ENCODE measurements around a stretch of chr17.

DNA sequence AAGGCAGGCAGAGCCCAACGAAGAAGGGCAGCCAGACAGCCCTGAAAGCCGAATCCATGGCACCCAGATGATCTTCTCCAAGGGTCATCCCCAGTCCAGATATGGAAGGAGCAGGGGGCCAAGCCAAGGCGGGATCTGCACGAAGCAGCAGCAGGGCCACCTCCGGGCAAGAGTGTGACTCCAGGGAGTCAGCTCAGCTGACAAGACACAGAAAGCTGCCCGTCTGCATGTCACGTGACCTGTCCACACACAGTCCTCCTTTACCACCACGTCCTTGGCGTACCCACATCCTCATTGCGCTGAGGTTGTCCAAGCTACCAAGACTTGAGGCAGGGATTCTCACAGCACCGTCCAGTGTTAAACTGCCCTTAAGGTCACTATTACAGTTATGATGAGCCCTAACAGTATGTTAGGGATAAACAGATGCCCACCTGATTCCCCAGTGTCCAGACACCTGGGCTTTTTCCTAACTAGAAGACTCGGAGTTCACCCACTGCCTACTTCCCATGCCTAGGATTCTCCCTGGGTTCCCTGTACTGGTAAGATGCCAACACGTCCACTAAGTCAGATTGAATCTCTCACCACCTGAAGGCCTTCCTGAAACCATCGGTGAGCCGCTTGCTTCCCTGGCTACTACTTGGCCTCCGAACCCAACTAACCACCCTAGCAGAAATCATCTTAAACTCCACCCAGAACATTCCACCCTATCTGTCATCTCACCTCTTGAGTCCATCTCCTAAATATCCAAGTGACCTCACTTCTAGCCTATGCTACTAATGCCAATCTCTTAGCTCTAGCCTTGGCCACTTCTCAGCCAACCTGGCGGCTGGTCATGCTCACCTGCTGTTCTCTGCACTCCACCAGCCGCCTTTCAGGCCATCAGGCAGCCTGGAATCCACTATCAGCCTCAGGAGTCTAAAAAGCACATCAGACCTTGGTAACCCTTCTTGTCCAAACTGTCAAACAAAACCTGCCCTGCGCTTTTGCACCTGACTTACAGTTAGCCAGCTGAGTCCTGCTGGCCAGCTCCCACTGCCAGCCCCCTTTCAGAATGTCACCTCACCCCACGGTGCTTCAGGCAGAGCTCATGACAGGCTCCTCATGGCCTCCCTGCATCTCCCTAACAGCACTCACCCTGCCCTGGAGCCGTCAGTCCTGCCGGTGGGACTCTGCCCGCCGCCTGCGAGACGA, 11.7 kb upstream of the CYTH1 start:
- PRO-cap, 2 experiments, result no peak in any of the 2 experiments

DNA sequence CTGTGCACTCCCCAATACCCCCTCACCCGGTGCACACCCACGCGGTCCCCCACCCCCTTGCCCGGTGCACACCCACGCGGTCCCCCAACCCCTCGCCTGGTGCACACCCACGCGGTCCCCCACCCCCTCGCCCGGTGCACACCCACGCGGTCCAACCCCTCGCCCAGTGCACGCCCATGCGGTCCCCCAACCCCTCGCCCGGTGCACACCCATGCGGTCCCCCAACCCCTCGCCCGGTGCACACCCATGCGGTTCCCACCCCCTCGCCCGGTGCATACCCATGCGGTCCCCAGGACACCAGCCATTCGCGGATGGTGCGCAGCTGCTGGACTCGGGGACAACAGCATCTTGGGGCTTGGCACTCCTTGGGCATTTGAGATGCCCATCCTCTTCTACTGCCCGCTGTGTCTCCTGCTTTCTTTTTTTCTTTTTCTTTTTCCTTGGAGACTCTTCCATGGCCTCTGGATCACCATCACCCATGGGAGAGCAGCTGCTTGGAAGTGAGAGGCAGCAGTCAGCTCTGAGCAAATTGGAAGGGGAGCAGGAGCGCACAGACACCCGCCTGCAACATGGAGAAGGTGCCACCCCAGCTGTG, 20.1 kb upstream of the CYTH1 start:
- PRO-cap, 2 experiments, result no peak in any of the 2 experiments

- PRO-cap, 2 experiments, result no peak in any of the 2 experiments
These were observed 21.4 kb upstream of the CYTH1 start for GRCh38 chr17:78803299-78804129.

DNA sequence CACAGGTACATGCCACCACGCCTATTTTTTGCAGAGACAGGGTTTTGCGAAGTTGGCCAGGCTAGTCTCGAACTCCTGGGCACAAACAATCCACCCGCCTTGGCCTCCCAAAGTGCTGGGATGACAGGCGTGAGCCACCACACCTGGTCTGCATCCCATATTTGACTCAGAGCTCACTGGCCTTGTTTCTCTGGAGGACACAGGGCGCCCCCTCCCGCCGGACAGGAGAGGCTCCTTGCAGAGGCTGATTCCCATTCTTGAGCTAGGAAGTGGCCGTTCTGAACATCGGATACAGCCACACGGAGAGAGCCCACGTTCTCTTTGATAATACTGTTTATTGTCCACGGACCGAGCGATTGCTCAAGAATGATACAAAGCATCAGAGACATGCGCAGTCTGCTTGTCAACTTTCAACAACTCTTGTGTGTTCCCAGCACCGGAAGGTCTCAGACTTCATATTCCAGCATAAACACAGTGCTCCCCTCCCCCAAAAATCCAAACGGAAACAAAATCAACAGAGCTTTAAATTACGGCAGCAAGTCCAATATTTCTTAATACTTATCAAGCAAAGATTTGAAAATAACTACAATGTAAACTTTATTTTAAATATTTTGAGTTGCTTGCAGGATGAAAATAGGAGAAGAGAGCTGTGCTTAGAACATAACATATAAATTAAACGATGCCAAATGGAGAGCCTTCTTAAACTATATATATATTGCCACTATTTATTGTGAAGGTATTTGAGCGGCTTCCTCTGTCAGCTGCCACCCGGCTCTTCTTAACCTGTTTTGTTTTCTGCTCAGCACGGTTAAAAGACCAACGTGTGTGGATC, 12.3 kb upstream of the USP36 start:
- PRO-cap, 2 experiments, result no peak in any of the 2 experiments

GRCh38 chr17:78855150-78855945, 14.7 kb upstream of the USP36 start:
- PRO-cap, 2 experiments, result no peak in any of the 2 experiments

DNA sequence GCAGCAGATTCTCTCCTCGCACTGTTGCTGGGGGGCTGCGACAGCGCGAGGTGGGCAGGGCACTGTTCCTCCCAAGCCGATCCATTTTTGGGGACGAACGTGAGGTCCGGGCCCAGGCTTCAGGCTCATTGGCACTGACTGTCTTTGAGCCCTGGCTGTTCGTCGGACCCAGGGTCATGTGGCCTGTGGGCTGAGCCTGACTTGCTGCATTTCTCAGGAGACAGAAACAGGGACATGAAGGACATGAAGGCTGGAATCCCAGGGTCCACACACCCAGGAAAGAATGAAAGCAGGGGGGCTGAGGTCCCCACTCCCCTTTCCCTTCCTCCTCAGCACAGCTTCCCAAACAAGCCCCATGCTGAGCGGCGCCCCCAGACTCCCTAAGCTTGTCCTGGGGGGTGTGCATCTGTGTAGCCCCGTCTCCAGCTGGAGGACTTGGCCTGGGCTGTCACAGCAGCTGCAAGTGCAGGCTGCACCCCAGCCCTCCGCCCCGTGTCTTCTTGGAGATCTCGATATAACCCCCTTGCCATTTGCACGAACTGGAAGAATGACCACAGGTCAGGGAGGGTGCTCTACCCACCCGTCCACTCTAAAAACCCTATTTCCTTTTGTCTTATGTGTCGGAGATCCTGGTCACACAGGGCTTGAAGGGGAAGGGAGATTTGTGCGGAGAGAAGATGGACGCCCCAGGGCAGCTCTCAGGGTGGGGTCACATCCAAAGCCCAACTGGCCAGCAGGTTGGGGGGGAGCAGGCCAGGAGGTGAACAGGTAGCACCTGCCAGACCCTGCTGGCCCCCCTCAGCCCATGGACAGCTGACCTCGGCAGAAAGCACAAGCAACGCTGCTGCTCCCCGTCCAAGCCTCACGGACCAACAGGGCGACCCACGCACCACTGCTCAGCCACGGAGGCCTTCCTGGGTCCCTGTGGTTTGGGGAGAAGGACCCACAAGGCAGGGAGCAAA, 18.5 kb downstream of the CEP295NL start:
- PRO-cap, 2 experiments, result no peak in any of the 2 experiments

DNA sequence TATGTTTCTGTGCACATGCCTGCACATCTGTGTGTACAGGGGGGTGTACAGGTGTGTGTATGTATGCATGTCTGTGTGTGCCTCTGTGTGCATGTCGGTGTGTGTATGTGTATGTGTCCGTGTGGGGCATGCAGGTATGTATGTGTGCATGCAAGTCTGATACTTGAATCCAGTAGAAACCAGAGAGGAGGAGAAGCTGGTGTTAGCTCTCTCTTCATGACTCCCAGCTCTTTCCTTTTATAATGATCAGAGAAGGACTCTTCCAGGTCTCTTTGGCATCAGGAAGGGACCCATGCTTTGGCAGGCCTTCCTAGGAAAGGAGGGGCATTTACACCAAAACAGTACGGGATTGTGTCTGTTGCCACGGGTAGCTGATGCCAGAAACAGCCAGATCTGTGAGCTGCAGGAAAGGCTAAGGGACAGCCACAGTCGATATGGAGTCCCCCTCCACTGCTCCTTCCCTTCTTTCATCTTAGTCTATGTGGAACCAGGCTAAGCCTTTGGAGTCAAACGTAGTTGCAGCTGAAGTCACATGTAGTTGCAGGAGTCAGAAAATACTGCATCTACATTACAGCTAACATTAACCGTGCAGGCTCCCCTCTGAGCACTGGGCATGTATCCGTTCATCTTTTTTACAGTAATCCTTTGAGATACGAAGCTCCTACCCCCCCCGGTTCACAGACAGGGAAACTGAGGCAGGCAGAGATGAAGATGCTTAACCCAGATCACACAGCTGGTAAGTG, 9.3 kb downstream of the CEP295NL start:
- PRO-cap, 2 experiments, result no peak in any of the 2 experiments

- PRO-cap, 2 experiments, result no peak in any of the 2 experiments
These were observed 3.6 kb downstream of the CEP295NL start for GRCh38 chr17:78899228-78900050.

GRCh38 chr17:78908257-78909177, 5.5 kb upstream of the CEP295NL start:
- PRO-cap, 2 experiments, result no peak in any of the 2 experiments

GRCh38 chr17:79008773-79009184, 785 bp downstream of the CANT1 start:
- PRO-cap, 2 experiments, result no peak in any of the 2 experiments

DNA sequence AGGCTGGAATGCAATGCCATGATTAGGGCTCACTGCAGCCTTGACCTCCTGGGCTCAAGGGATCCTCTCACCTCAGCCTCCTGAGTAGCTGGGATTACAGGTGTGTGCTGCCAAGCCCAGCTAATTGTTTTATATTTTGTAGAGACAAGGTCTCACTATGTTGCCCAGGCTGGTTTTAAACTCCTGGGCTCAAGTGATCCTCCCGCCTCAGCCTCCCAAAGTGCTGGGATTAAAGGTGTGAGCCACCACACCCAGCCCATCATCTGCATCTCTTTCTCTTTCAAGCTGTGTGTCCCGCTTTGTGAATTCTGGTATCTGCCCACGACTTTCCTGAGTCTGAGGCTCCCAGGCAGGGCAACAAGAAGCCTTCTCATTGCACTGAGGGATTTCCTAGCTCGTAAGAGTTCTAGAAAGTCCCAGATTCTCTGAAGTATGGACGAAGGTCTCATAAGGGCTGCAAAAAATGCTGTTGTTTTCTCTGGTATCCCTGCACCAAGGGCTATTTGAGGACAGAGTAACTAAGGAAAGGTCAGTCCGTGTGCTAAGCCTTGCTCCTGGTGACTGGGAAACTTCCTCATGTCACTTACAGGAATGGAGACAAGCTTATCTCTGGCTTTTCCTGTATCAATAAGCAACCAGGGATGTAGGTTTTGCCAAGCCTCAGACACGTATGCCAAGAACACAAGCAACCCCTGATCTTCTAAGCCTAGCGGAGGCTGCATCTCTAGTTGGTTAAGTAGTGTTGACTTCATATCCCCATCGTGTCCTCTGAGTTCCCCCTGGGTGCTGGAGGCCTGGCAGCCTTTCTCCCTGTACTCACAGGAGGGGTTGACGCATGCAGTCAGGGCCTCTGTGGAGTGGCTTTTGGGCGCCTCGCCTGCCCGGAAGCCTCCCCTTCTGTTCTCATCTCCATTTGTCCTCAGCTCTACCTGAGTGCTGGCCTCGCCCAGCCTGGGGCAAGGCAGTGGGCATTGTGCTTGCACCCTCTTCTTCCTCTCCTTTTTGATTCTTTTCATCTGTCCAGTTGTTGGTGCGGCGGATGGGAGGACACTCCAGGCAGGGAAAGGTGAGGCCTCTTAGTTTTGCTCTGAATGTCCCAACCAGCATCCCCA, 1.6 kb upstream of the C1QTNF1 start:
- PRO-cap, 2 experiments, result peak in 2 of 2 experiments; most common plus-strand start position 663 of the sequence (in 2); most common minus-strand start position 497 of the sequence (in 1)

DNA sequence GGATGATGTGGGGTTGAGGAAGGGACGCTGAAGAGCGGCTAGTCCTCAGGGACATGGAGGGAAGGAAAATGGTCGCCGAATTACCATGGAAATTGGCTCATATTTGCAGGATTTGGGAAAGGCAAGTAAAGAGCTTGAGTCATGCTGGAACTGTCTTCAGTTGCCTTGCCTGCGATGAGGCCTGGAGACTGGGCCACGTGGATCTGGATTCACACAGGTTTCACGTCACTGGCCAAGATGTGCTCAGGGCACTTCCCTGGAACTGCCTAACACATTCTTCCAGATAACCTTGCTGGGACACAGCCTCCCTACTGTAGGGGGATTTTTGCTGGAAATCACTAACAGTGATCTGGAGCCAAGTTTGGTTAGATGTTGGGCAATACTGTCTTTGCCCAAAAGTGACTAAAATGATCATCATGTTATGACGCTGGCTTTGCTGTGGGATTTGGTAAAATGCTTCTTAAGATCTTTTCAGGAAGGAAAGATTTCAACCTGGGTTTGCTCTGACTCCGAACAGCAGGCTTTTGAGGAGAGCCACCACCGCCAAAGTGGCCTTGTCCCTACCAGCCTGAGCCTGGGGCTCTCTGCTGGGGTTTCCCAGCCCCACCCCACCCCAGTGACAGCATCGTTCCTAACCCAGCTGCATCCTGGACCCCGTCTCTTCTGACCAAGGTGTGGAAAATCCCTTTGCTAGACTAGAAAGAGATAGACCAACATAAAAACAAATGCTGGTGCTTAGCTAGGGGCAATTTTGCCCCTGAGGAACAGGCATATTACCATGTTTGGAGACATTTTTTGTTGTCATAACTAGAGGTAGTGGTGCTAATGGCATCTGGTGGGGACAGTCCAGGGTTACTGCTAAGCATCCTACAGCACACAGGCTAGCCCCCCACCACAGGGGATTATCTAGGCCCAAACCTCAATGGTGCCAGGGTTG, 14.7 kb downstream of the C1QTNF1 start:
- PRO-cap, 2 experiments, result peak in 1 of 2 experiments; most common plus-strand start position 490 of the sequence (in 1)

- PRO-cap, 2 experiments, result peak in 1 of 2 experiments; most common minus-strand start chr17:79106787 (in 1)
These were observed 31.9 kb downstream of the ENGASE start for GRCh38 chr17:79106513-79106872.

DNA sequence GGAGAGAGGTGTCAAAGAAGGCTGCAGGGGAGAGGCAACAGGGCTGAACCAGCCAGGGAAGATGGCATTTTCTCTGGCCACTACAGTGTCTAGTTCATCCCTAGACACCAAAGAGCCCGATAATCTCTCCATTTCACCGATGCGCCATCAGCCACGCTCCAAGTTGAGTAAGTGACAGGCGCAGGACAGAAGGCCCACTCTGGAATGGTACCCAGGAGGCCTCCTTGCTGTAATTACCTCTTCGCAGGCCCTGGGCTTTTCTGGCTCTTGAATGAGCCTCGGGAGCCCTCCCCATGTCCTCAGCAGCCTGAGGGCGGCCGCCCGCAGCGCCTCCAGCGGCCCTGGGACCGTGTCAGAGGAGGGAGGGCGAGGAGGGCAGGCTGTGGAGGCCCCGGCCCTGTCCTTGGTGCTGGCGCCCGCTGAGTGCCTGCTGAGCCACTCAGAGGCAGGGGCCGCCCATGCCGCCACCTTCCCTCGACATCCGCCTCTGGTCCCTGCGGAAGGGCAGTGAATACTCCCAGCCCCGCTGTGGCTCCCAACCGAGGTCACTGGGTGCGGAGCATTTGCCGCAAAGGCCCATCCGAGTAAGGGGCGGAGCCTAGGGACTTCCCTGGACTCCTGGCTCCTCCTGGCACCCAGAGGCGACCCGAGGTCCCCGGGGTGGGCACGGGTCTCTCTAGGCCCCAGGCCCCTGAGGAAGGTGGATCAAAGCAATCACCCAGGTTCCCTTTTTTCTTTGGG, 2.9 kb downstream of the RBFOX3 start:
- PRO-cap, 2 experiments, result no peak in any of the 2 experiments

- PRO-cap, 2 experiments, result no peak in any of the 2 experiments
These were observed 51.9 kb upstream of the RBFOX3 start for GRCh38 chr17:79662707-79663141.

GRCh38 chr17:79728569-79729069, 2.1 kb upstream of the ENPP7 start:
- PRO-cap, 2 experiments, result peak in 1 of 2 experiments; most common minus-strand start chr17:79728717 (in 1)

- PRO-cap, 2 experiments, result no peak in any of the 2 experiments
These were observed 1.6 kb upstream of the CBX2 start for GRCh38 chr17:79776246-79776946.

- PRO-cap, 2 experiments, result no peak in any of the 2 experiments
These were observed 1.1 kb upstream of the CBX2 start for GRCh38 chr17:79776947-79777152.

DNA sequence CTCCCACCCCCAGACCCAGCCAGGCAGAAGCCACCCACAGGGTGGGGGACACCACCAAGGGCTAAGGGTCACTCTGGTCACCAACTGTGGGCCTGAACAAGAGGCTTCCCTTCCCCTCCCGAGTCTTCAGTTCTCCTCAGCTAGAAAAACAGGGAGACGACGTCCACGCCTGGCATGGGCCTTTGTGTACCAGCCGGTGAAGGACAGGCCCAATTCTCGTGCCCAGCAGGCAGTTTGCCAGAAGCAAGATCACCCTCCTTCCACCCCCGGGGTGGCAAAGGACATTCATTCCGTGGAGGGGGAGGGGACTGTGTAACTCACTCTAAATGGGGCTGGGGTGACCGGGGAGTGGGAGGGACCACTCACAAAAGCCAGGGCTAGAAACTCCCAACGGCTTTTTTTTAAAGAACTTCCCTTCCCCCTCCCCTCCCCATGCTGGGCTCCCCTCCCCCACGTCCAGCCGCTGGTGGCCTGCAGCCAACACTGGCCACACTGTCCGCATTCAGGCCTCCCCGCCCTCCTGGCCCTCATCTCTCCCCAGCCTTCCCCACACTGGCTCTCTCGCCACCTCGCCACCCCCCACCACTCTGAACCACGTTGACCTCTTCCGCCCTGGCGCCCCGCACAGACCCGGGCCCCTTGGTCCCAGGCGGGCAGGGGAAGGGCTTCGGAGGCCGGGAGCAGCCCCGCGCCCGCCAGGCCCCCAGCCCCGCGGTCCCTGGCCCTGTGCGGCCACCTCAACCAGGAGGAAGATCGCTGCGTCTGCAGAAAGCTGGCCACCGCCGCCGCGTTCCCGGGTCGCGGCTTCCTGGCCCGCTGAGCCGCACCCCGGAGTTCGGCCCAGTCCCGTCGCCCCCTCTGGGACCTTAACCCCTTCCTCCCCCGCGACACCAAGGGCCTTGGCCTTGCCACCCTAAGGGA, 7.5 kb downstream of the CBX4 start:
- PRO-cap, 2 experiments, result peak in 1 of 2 experiments; most common minus-strand start position 792 of the sequence (in 1)

DNA sequence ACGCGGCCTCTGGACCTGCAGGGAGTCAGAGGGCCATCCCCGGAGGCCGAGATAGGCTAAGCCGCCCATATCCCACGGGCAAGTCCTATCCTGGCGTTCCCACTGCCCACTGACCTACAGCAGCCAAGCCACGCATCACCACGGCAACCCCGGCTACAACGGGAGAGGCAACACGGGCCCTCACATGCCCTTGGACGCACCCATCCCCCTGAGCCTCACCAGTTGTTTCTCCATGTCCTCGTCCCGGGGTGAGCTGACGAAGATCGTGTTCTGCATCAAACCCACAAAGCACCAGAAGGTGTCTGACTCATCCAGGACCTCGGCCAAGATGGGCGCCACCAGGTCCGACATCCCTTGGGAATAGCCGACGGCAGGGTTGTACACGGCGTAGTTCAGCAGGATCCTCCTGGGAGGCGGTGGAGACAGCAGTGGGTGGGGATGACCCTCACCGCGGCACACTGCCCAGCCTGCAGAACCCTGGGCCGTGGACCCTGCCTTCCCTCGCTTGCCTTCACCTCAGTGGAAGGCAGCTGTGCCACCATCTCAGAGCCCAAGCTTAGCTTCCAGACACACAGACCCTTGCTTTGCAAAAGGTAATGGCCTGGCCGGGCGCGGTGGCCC, 88.1 kb downstream of the TBC1D16 start:
- PRO-cap, 2 experiments, result no peak in any of the 2 experiments

Measured in Metastatic Liver Carcinoma in the Lung (tissue), 2 donors.